Mammary microvascular endothelial cell (primary cell): Measurements from ENCODE around the genes LRRC34 and SAMD7.

GRCh38 chr3:160507739-160508415 lies 57.5 kb downstream of the KPNA4 start:
- RAMPAGE, long total RNA = no peak

GRCh38 chr3:160817509-160818153 lies 61.6 kb downstream of the PPM1L start:
- RAMPAGE, long total RNA = no peak

GRCh38 chr3:160981243-160981585 lies 123.9 kb downstream of the B3GALNT1 start:
- RAMPAGE, long total RNA = no peak

- RAMPAGE, long total RNA = no peak
Measured at GRCh38 chr3:161101342-161102164, 3.6 kb downstream of the B3GALNT1 start.

GRCh38 chr3:161222902-161223375 lies 1.8 kb downstream of the NMD3 start:
- RAMPAGE, long total RNA = no peak

GRCh38 chr3:164289252-164289520 lies 789.1 kb downstream of the SI start:
- RAMPAGE, long total RNA = no peak

DNA sequence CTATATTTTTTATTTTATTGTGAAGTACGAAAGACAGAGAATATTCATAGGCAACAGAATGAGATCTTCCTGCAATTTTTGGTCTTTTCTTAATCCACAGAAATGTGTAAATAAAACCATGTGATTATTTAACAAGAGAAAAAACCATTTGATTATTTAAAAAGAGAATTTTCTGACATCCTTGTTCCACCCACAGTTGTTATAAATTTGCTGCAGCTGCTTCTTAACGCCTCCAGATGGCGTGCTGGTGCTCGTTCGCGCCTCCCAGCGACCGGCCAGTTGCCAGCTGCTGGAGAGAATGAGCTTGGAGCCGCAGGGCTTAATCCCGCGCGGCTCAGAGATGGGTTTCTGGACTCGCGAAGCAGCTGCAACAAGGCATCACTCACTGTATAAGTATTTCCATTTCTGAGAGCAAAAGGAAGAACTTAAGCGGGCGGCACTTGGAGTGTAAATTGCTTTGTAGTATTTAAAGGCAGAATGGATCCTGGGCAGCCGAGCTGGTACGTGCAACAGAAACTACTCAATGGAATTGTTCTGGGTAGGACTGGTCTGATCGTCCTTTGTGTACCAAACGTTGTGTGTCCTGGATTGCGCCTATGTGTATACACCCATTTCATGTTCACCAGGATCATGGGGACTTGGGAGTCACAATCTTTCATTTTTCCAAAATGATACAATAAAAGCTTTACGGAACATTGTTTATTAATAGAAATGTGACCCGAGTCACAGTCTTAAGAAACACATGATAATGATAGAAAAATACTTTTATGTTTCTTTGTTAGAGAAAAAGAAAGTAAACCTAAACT lies 10.7 kb upstream of the SLITRK3 start:
- RAMPAGE, long total RNA = no peak

GRCh38 chr3:165918562-165918914 lies 81.3 kb upstream of the BCHE start:
- RAMPAGE, long total RNA = no peak

GRCh38 chr3:169143563-169143899 lies 520.0 kb downstream of the MECOM start:
- RAMPAGE, long total RNA = no peak

- RAMPAGE, long total RNA = no peak
Measured at GRCh38 chr3:169389233-169389516, 274.3 kb downstream of the MECOM start.

GRCh38 chr3:169812830-169813151 lies at the start of gene LRRC34:
Gene LRRC34, minus strand, starts transcription at chr3:169812904.
- RAMPAGE, long total RNA = no peak

GRCh38 chr3:169821980-169822979 lies 9.6 kb upstream of the LRRC34 start:
- RAMPAGE, long total RNA = no peak

DNA sequence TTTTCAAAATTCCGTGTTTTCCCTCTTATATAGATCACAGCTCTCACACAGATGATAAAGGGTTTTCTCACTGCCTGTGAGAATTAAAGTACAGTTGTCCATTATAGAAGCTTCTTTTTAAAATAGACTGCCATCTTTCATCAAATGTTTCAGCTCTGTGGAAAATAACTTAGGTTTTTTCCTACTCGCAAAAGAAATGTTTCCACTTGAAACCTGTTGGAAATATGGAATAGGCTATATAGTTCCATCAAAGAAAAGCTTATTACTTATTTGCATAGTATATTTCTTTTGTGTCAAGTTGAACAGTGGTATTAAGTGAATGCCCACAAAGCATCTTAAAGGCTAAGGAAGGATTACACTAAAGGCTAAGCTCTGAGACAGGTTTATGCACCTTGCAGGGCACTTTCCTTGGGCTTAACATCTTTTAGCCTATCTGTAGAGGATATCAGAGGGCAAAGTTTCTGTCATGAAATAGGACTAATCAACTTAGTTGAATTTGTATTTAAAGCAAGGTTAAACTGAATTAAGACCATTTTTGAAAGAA lies at the start of gene SAMD7:
Gene SAMD7 (plus strand): TSS at position 411 of the 544 bp plus-strand sequence.
- RAMPAGE, long total RNA = no peak

DNA sequence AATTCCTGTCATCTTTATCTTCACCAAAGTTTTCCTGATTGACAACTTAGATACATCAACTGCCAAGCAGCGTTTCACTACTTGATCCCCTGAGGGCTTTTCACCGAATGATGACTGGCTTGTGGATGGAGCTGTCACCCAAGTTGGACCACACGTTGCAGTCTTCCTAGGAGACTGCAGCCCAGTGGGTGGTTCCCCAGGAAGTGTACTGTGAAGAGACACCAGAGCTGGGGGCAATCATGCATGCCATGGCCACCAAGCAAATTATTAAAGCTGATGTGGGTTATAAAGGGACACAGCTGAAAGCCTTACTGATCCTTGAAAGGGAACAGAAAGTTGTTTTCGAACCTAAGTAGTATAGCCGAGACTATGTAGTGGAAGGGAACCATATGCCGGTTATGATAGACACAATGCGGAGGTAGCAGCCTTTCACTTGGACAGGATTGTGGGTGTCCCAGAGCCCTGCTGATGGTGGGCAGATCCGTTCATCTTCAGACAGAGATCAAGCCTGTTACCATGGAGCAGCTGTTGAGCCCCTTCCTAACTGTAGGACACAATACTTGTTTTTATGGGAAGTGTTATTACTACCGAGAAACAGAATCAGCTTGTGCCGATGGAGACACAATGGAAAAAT lies 20.8 kb downstream of the SAMD7 start:
- RAMPAGE, long total RNA = no peak

- RAMPAGE, long total RNA = no peak
Measured at GRCh38 chr3:170049580-170050246, 11.9 kb downstream of the GPR160 start.

- RAMPAGE, long total RNA = no peak
Measured at GRCh38 chr3:170178662-170178954, 2.9 kb downstream of the PHC3 start.

DNA sequence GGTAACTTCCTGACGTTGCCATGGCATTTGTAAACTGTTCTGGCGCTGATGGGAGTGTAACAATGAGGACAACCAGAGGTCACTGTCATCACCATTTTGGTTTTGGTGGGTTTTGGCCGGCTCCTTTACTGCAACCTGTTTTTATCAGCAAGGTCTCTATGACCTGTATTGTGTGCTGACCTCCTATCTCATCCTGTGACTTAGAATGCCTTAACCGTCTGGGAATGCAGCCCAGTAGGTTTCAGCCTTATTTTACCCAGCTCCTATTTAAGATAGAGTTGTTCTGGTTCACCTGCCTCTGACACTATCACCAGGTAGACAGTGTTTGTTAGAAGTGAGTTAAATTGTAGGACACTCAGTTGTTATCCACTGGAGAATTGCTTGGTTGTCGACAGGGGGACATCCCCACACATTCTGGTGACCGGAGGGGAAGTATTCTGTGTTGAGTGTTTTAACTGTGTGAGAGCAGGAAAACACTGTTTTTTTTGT lies 36.9 kb upstream of the SKIL start:
- RAMPAGE, long total RNA = no peak

DNA sequence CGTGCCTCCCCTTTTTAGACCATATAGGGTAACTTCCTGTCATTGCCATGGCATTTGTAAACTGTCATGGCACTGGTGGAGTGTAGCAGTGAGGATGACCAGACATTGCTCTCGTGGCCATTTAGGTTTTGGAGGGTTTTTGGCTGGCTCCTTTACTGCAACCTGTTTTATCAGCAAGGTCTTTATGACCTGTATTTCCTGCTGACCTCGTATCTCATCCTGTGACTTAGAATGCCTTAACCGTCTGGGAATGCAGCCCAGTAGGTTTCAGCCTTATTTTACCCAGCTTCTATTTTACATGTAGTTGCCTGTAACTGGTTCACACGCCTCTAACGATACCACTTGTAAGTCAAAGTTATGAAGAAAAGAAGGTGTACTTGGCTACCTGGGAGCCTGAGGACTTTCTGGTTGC lies 13.6 kb upstream of the SKIL start:
- RAMPAGE, long total RNA = no peak

DNA sequence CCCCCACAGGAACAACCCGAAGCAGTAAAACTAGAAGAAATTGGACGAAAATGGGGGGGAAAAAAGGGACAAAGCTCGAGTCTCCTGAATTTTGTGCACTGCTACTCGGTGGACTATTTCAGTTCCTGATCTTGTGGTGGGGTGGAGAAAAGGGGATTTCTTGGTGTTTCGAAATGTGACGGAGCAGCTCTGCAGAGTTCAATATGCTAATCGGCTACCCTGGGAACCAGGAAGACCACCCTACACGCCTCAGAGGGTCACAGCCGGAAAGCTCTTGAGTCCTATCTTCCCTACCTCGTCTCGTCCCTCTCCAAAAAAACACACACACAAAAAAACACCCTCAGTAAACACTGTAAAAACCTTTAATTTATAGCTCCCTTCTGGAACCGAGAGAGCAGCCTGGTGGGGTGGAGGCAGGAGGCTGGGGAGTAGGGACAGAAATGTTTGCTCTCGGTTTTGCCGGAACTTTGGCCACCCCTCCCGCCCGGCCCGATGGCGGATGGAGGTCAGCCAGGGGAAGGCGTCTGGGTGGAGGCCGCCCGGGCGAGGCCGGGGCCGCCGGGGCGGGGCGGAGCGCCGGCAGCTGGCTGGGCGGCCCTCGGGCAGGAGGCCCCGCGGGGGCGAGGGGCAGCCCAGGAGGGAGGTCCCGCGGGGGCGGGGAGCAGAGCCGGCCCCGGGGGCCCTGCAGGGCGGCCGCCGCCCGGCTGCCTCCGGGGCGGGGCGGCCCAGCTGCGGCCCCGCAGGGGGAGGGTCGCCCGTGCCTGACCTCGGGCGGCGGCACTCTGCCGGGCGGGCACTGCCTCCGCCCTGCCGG lies 1.0 kb upstream of the SKIL start:
- RAMPAGE, long total RNA = no peak

- RAMPAGE, long total RNA = no peak
Measured at GRCh38 chr3:170357810-170358726, 553 bp downstream of the SKIL start.